Measurements from ENCODE around the genes CEP83, CDK17, ACTR6 and SLC17A8.

GRCh38 chr12:94459234-94460160 lies at the start of gene CEP83:
Gene CEP83, minus strand, starts transcription at chr12:94459867.
- RRBS, result under 1% methylated on average over 23 of the region's 69 CpGs

DNA sequence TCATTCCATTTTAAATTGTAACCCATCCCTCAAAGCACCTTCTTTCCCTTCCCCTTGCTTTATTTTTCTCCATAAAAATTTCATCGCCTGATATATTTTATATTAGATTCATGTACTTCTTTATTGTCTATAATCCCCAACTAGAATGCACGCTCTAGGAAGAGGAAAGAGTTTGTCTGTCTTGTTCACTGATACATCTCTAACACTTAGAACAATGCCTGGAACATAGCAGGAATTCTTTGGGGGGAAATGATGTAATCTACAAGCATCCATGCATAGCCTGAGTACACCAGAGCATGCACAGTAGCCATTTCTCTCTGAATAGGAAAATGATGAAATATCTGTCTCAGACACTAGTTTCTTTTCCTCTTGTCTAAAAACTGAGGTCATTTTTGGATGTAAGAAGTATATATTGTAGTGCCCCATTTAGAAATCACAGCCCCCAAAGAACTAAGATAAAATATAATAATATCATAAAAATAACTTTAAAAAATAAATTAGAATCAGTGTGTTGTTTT lies 155.4 kb upstream of the TMCC3 start:
- RRBS, result no CpG with 5 or more reads among the region's 2 CpGs

DNA sequence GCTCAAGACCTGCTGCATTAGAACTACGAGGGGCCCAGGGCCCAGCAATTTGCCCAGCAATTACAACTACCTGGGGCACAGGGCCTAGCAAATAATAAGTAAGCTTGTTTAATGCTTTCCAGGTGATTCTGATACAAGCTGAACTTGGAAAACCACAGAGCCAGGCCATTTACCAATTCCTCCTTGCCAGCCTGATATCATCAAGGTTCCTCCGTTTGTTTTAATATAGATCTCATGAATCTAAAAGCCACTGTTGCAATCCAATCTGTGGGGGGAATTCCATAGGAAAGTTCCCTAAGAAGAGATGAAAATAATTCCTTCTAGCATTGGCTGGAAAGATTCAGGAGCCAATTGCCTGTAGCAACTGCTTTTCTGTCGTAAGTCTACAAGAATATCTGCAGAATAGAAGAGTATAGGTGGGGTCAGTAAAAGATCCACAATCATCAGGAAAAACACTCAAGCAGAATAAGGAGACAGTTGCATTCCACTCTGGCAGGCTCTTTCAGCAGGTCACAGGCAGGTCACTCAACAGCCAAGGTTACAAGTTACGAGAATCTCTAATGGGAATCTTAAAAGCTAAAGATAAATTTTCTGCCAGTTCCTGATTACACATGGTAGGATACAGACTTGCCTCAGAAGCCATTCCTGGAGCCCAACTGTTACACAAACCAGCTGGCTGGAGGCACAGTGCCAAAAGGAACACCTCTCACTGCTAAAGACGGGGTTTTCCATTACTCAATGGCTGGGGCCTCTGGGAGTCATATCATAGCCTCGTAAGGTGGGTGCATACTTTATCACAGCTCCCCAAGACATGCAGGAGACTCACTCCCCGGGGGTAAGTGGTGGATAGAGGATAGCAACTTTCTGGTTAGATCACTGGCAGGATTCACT lies 43.7 kb downstream of the FGD6 start:
- RRBS, result 5% methylated on average over 1 of the region's 7 CpGs

DNA sequence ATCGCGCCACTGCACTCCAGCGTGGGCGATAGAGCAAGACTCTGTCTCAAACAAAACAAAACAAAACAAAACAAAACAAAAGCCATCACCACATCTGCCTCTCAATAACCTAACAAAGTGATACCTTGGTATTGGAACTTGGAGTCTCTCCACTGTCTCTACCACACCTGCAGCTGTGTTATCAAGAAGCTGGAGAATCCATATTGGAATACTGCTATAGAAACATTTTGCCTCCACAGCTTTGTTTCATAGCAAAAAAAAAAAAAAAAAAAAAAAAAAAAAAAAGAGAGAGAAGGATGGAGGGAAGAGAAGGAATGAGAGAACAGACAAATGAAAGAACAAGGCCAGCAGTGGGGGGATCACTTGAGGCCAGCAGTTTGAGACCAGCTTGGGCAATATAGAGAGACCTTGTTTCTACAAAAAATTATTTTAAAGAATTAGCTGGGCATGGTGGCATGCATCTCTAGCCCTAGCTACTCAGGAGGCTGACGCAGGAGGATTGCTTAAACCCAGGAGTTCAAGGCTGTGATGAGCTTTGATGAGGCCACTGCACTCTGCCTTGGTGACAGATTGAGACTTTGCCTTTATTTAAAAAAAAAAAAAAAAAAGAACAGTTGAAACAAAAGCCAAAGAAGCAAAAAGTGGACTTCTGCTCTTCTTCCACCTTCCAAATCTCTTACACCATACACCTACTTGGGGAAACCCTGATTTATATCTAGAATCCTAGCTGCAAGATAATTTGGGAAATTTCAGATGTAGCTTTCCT lies 8.1 kb downstream of the VEZT start:
- RRBS, result no CpG with 5 or more reads among the region's 5 CpGs

DNA sequence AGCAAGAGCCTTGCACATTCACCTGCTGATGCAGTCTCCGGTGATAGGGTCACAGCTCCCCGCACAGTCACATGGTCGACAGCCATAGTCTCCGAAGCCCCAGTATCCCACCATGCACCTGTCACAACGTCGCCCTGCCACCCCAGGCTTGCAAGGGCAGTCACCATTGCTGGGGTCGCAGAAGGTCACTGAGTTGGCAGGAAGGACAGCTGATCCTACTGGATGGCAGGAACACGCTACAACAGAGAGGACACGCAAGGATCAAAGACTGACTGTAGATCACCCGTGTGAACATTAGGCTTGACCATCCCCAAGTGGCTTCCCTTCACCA lies 107.1 kb downstream of the NTN4 start:
- RRBS, result no CpG with 5 or more reads among the region's 10 CpGs

DNA sequence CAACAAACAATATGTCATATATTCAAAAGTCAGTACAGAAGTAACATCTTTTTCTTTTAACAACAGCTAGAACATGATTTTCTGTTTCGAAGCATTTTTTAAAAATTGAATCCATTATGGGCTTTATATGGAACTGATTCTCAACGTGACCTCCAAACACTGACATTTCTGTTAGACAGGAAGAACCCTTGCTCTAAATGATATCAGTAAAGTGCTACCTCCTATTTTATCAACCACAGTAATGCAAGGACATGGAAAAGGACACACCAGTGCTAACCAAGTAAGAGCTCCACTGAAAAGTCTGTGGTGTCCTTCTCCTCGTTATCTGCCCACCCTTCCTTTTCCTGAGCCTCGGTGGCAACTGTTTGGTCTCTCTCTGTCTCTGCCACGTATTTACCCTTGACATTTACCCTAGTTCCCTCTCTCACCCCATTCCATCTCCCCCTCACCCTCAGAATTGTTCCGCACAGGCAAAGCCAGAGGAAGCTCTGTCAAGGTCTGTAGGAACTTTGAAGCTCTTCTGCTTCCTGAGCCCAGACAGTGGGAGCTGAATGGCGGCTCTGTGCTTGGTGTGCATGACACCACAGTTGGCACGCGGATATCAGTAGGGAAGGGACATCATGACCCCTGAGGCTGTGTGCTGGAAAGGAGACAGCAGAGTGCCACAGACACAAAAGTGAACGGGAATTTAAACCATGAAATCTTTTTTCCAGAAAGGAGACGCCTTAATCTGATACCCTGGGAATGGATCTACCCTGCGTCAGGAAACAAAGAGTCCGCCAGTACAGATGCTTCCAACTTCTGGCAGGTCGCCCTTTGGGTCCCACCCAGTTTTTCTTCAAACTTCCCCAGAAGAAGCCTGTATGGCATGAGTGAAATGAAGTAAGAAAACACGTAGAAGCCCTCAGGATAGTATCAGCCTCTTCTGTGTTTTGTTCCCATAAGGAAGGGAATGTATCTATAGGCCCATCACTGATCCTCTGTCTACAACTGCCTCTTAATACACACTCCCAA lies 50.8 kb downstream of the NTN4 start:
- RRBS, result no CpG with 5 or more reads among the region's 15 CpGs

DNA sequence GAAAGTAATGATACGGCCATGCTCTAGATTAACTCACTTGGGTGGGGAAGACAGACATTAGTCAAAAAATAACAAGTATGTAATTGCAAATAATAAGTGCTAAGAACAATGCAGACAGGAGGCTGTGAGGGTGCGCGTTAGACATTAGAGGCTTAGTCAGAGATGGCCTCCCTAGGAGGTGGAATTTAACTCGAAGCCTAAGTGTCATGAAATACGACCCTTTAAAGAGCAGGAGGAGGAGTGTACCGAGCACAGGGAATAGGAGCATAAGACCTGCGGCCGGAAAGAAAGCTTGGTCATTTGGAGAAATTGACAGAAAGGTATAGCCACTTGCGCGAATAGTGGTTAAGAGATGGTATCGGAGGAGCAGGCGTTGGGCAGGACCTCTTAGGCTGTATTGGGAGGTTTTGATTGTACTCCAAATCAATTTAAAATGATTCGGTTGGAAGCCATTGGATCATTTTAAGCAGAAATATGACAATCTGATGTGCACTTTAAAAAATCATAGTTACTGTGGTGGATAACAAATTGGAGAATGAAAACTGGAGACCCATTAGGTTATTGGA lies 737 bp downstream of the SNRPF start:
- RRBS, result no CpG with 5 or more reads among the region's 13 CpGs

DNA sequence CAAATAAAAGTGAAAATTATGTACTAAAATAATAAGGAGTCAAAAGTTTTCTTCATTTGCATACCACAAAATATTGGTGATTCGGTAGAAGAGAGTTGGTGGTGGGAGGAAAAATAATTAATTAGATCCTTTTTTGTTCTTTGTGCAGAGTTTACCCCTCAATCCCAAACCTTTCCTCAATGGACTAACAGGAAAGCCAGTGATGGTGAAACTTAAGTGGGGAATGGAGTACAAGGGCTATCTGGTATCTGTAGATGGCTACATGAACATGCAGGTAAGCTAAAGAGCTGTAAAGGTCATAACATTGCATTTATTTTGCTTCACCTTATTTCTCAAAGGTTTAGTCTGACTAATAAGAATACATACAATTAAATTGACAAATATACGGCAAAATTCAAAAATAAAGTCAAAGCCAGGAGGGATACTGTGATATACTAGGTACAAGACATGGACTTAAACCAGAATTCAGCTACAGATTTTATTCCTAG lies 2.3 kb downstream of the SNRPF start:
- RRBS, result no CpG with 5 or more reads among the region's 2 CpGs

- RRBS, result no CpG with 5 or more reads among the region's 5 CpGs
These were observed 484 bp downstream of the CCDC38 start for GRCh38 chr12:95941931-95942328.

DNA sequence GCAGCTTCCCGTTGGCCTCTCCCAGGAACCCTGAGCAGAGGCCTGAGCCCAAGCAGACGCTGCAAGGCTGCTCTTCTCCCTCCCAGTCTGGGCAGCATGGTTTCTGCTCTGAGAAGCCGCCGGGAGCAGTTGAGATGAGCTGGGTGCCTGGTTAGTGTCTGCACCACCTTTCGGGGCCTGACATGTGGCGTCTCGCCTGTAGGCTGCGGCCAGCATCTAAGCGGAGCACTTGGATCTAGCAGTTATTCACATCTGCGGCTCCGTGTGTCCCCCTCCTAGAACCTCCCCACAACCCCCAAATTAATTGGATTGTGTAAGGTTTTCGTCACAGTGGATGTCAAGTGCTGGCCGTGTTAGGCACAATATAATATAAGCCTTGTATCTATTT lies 45.5 kb downstream of the ELK3 start:
- RRBS, result no CpG with 5 or more reads among the region's 13 CpGs

- RRBS, result no CpG with 5 or more reads among the region's 6 CpGs
These were observed 85.5 kb downstream of the ELK3 start for GRCh38 chr12:96279488-96280286.

DNA sequence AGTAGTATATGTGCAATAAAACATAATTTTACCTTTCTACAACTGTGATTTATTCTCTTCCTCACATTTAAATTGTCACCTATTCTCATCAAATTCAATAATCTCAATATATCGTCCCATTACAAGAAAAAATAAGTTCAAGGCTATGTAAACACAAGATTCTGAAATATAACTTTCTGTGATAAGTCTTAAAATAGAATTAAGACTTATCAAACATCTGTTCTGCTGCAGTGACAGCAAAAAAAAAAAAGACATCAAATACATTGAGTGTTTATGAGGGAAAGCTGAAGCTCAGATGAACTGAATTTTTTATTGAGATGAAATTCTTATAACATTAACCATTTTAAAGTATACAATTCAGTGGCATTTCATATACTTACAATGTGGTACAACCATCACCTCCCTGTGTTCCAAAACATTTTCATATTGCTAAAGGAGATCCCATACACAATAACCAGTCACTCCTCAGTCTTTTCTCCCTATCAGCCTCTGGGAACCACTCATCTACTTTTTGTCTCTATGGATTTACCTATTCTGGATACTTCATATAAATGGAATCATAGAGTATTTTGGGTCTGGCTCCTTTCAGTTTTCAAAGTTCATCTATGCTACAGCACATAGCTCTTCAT lies 70.1 kb downstream of the CDK17 start:
- RRBS, result no CpG with 5 or more reads among the region's 1 CpG

DNA sequence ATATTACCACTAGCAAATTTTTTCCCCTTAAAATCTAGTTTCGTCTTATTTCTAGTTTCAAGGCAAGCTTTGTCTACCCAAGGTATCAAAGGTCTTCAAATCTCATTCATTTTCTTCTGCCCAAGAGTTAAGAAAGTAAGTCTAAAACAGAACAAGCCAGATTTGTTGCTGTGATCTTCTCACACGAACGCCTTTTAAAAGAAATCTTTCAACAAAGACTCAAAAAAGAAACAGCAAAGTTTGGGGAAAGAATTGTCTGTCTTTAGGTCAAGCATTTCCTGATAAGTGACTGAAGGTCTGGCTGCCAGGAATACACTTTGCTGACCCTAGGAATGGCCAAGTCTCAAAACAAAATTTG lies 1.8 kb downstream of the CDK17 start:
- RRBS, result no CpG with 5 or more reads among the region's 3 CpGs

GRCh38 chr12:96400377-96400792 lies at the start of gene CDK17:
Gene CDK17, minus strand, starts transcription at chr12:96400439.
- RRBS, result 2% methylated on average over 27 of the region's 52 CpGs

DNA sequence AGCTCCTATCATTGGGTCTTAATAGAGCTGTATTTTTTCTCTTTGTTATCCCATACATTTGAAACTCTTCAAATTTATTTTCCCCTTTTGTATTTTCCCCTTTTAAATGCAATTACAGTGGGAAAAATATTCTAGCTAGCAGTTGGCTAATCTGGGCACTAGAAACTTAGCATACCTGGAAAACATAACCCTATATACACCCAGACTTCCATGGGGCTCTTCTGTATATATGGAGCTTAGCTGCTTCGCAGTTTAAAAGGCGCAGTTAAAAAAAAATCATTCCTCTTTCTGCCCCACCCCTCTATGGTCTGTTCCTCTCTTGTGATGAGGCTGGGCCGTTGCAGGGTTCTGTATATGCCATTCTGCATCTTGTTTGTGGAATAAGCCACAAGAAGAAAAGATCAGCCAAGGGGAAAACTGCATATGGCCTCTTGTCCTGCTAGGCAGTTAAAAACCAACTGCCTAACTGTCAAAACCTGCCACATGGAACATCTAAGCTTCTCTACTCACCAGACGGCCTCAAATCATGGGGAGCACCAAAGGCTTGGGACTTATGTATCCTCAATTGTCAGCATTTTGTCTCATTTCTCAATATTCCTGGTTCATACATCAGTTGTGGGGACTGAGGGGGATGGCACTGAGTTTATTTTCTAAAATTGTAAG lies 117.9 kb downstream of the NEDD1 start:
- RRBS, result no CpG with 5 or more reads among the region's 4 CpGs

- RRBS, result 96% methylated on average over 4 of the region's 22 CpGs
These were observed 605.4 kb downstream of the NEDD1 start for GRCh38 chr12:97512289-97512974.

- RRBS, result no CpG with 5 or more reads among the region's 16 CpGs
These were observed 8.2 kb downstream of the SLC25A3 start for GRCh38 chr12:98601334-98602447.

DNA sequence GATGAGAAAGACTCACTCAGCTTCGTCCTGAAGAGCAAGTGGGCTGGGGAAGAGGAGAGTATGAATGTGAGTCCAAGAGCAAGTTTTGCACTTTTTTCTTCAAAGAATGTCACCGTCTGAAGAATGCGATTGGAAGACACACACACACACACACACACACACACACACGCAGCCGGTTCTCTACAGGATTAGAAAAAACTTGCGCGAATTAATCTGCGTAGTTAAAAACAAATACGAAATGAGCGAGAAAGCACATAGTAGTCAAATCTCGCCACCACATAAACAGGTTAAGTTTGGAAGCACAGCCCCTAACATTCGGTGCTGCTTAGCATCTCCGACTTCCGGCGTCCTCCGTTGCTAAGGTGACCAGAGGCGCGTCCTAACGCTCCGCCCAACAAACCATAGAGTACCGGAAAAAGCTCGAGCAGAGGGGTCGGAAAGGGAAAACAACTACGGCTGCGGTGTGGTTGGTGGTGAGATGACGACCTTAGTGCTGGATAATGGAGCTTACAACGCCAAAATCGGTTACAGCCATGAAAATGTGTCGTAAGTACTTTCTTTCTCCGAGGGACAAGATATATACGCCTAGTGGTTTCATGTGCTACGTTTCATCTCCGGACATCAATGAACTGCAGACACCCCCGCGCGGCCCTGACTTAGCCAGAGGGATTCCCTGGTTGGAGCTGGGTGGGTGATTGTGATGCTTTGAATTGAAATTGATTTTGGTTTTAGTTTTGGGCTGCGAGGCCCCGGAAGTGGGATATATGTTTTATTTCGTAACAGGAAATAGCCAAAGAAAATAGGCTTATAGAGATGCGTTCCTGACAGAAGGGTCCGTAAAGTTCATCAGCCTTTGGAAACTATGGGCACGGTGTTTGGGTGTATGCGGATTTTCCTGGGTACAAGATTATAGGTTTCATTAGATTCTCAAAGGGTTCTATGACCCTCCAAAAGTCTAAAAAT lies at the start of gene ACTR6:
TSS of gene ACTR6 (plus strand) at position 442 of the 963 bp plus-strand sequence.
- RRBS, result 1% methylated on average over 8 of the region's 43 CpGs

DNA sequence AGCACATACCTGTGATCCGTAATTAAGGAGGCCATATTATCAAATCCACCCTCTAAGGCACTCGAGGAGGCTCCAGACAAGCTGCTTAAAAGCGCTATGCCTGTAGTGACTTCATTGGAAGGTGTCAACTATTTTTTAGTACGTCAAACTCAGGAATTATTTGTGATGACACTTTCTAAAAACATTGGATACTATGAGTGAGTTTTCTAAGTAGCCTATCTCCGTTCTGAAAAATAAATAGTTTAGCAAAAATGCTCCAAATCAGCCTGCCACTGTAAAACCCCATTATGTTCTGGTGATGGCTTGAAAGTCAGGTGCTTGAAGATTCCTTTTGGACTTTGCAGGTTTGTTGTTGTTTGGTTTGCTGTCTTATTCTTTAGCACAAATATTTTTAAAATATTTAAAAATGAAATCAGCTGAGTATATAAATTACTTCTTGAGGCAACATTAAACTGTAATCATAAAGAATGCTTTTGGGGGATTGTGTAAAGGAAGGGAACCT lies 1.1 kb downstream of the SCYL2 start:
- RRBS, result no CpG with 5 or more reads among the region's 5 CpGs

DNA sequence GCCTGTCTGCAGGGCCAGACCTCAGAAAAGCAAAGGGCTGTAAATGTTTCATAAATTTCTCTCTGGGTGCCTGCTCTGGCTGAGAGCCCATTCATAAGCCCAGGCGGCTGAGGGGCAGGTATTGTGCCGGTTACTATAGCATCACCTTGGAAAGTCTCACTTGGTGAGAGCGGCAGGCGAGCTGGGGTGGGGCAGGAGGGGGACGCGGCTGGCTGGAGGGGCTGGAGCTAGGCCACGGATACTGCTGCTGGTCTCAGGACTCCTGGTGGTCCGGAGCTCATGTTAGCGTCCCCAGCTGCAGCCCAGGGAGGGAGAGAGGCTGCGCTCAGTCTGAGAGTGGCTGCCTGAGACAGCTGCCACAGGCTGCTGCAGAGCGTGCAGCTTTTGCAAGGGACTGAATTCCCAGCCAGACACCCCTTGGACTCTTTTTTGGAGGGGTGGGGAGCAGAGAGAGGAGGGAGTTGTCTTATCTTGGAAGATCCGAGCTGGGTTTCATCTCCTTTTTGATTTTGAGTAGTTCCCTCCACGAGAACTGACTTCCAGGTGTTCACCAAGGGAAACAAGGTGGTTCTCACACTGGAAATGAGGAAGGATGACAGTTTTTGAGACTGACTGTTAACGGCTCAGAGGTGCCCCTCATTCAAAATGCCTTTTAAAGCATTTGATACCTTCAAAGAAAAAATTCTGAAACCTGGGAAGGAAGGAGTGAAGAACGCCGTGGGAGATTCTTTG lies at the start of gene SLC17A8:
TSS of gene SLC17A8 (plus strand) at position 328 of the 732 bp plus-strand sequence.
- RRBS, result no CpG with 5 or more reads among the region's 16 CpGs

Data from epithelial cell of prostate (primary cell).